Anterior vena cava (tissue), 1 donor: ENCODE measurements around the genes C2orf76 and RALB.

GRCh38 chr2:119255925-119256955, 32.6 kb downstream of the STEAP3 start:
- PRO-cap, result no peak

DNA sequence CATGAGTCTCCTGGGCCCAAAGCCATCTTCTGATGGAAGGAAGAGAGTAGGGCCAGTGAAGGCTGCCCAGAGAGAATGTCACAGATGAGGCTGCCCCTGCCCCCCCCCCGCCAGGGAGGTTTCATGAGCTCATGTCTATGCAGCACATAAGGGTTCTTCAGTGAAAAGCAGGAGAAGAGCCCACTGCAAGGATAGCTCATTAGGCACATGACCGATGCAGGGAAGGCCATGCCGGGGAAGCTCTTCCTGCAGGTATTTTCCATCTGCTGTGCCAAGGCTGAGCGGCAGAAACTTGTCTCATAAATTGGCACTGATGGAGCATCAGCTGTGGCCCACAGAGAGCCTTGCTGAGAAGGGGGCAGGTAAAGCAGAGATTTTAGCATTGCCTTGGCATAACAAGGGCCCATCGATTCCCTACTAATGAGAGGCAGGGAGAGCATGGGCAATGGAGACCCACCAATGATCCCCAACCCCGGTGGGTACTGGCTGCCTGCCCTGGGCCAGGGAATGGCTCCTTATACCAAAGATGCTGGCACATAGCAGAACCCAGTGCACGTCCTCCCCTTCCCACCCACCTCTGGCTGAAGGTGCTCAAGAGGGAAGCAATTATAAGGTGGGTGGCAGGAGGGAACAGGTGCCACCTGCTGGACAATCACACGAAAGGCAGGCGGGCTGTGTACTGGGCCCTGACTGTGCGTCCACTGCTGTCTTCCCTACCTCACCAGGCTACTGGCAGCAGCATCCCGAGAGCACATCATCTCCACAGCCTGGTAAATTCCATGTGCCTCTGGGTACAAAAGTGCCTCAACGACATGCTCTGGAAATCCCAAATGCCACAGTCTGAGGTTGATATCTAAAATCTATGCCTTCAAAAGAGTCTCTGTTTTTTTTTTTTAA, 41.3 kb downstream of the STEAP3 start:
- PRO-cap, result no peak

DNA sequence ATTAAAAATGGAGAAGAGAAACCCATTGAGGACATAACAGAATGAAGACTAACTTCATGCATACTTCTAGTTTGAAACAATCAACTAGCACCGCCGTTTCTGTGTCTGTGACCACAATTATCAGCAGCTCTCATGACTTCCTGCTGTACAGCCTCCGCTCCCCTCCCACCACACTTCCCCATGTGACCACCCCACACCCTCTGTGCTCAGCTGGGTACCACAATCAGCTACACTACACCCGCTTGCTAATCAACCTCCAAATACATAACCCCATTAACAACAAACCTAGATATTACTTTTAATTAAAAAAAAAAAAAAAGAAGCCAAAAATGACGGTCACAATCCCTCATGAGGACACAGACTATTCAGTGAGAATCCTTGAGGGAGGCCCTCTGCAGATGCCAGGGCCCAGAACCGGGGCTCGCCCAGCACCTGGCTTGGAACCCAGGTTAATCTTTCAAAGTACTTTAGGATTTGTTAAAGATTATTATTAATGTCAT, 27.3 kb downstream of the C2orf76 start:
- PRO-cap, result no peak

GRCh38 chr2:119366684-119366906, at the start of gene C2orf76:
TSS of gene C2orf76 (minus strand) at chr2:119366834.
- PRO-cap, result bidirectional peak, plus-strand start at chr2:119366991, minus-strand start at chr2:119366797

DNA sequence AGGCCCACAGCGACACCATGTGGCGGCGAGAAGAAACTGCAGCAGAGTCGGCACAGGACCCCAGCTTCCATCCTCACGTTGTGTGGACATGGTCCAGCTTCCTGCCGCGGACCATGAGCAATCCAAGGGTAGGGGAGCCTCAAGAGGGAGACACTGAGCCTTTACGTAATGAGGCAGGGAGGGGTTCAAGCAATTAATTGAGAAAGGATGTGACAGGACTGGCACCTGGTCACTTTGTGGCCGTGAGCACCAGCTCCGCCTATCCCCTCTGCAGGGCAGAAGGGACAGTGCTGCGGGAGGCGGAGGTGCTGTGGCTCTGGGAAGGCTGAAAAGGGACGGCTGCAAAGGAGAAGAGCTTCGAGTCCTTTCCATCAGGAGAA, 44.7 kb downstream of the TMEM37 start:
- PRO-cap, result no peak

DNA sequence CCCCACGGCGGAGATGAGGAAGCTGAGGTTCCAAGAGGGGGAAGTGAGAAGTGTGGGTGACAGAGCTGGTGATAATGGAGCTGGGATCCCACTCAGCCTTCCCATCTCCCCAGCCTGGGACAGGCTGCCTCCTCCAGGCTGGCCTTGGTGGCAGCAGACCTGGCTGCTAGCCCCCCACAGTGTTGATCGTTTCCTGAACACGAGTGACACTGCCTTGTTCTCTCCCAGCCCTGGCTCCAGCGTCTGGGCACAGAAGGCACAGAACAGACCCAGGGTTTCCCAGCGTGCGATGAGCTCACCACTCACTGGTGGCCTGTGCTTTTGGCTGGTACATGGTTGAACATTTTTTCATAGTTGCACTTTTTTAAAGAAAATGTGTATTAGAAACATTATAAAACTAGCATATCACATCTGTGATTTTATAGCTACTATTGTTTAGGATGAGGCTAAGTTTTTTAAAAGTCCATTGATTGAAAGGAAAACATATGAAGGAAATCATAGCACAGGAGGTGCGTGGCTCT, 40.9 kb downstream of the SCTR start:
- PRO-cap, result no peak

DNA sequence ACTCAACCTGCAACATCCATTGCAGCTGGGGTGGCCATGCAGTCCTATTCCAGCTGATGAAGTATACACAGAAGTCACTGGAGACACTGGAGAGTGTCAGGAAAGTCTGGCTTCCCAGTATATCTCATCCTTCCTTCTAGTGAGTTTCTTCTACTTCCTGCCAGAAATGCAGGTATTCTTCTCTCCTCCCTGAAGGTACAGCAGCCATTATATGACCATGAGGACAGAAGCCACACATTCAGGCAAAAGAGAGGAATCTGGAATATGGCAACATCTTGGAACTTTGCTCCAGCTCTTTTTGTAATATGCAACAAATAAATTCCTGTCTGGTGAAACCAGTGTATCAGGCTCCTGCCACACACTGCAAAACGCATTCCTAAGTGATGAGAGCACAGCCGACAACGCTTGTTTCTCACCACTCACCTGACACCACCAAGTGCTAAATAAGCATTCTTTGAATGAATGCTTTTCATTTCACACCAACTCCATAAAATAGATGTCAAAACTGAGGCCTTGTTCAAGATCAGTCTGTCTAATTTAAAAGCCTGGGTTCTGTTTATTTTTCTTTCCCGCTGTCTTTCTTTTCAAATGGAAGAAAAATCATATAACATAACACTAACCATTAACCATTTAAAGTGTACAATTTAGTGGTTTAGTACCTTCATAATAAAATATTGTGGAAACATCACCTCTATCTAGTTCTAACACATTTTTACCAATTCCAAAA, 32.2 kb downstream of the SCTR start:
- PRO-cap, result no peak

DNA sequence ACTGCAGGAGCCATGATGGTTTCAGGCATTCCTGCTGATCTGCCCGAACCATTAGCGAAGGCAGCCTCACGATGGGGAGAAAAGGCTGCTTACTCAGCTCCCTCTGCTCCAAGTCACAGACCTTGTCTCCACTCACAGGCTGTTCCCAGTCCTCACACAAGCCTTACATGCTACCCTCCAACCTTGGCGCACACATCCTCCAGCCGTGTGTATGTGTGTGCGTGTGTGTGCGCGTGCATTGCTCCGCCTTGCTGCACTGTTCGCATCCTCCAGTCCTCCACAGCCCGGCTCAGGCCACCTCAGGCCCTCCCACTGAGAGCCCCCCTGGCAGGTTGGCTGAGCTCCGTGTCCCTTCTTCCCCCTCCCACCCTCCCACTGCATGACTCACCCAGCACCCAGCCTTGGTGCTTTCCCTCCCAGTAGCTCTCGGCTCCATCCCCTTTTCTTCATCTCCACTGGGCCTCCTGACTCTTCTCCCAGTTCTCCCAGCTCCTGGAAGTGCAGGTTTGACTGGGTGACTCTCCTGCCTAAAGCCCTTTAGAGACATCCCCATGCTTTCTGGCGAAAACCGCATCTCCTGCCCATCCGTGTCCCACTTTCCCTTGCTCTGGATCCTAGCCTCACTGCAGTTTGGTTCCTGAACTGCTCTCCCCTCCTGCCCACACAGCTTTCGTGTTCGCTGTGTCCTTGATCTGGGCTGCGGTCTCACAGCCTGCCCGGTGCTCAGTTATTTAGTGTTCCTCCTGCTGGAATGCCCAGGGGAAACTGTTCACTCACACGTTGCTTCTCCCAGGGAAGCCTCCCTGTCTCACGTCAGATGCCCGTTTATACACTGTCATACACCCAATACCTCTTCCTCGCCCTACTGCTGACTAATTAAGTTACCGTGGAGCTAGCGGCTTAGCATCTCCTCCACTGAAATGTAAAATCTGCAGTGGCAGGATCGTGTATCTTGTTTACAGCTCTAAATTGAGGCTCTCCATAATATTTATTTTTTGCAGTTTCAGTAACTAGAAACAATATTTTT, 4.9 kb downstream of the TMEM177 start:
- PRO-cap, result no peak

DNA sequence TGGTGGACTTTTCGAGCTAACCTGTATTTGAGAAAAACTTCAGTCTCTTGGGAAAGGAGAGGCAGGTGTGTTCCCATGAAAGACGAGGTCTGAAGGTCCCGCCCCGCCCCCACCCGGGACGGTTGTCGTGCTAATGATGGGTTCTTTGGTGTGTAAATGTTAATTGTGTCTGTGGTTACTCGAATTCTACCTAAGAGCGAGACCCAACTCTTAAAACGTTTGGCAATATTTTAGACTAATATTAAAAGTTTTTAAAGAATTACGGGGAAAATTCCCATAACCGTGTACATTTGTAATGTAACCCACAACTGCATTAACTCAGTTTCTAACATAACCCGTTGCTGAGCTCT, 715 bp downstream of the EPB41L5 start:
- PRO-cap, result no peak

GRCh38 chr2:120067222-120067720, 54.4 kb downstream of the EPB41L5 start:
- PRO-cap, result no peak

- PRO-cap, result no peak
Observed at GRCh38 chr2:120216603-120217101, 6.5 kb downstream of the TMEM185B start.

GRCh38 chr2:120252751-120253648, at the start of gene RALB:
TSS of gene RALB (plus strand) at chr2:120252852.
- PRO-cap, result bidirectional peak, plus-strand start at chr2:120252958, minus-strand start at chr2:120252590

- PRO-cap, result no peak
Observed at GRCh38 chr2:120348966-120349337, 3.0 kb downstream of the INHBB start.

- PRO-cap, result unidirectional peak, plus-strand start at chr2:120442223
Observed at GRCh38 chr2:120441909-120442596, 96.1 kb downstream of the INHBB start.

DNA sequence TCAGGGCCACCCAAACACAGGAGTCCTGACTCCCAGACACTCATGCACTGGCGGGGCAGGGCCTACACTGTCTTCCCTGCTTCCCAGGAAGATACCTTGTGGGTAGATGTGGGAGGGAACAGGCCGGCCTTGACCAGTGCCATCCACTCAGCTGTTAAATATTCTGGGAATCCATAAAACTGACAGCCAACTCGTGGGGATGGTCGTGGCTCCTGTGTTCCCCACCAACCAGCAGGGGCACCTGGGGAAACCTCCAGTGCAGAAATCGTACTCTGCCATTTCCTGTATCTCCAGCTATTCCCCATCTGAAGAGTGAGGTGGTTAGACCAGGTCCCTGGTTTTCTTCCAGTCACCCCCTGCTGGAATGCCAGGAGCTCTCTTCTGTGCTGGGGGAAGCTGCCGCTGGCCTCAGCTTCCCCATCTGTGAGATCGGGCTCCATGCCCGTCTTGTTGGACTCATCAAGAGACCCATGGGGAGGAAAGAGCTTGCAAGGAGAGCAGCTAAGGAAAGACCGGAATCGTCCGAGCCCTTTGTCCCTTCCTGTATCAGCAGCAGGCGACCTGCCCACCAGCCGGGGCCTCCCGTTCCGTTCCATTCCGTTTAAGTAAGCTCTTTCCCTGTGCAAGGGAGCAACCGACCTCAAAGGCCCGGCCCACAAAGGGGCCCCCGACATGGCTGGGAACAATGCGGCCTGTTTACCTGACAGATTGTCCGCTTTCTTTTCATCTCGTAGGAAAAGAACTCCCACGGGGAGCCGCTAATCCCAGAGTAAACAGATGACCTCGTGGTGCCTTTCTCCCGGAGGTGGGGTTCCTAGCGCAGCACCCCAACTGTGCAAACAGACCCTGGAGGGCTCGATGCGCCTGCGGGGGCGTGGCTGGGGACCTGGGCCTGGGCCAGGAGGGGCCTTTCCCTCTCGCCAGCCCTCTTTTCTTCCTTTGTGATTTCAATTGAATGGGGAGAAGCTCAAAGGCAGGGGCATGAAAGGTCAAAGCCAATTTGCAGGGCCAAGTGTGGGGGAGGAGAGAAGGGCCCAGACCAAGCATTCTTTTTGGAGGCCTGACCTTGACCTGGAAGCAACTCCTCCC, 119.9 kb downstream of the INHBB start:
- PRO-cap, result no peak

GRCh38 chr2:120545824-120546709, 189.6 kb upstream of the GLI2 start:
- PRO-cap, result unidirectional peak, plus-strand start at chr2:120546591

GRCh38 chr2:121221069-121221612, 63.9 kb downstream of the TFCP2L1 start:
- PRO-cap, result no peak

DNA sequence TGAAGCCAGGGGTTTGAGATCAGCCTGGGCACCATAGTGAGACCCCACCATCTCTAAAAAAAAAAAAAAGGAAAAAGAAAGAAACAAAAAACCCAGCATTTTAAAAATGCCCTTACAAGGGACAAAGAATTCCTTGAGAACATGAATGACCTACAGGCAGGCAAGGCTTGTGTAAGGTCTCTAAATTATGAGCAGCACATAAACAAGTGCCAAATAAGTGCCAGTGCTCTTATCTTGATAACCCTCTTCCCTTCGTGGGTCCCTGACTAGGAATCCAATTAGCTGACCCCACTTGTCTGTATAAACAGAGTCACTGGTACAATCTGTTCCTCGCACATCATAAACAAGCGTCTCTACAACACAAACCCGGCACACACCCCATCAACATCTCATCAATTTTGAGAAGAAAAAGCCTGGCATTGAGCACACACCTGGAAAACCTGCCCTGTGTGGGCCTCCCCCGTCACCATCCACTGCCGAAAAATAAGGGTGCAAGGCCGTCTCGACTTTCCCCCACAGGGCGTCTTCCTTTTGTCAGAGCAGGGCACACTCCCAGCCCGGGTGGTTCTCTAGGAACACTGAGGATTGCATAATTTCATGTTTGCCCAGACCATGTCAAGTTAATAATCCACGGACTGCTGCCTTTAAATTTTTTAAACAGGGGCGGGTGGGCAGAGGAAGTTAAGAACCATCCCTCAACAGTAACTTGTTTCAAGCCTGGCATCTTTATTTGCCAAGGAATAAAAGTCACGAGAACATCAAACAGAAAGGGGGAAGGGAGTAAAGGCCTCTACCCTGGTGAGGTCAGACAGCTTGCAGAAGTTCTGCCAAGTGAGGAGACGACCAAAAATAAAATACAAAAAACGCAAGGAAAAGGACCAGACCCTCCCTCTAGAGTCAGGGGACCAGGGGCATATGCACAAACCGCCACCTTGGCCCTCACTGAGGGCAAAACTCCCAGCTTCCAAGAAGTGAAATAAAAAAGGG, 2.2 kb downstream of the TFCP2L1 start:
- PRO-cap, result no peak

- PRO-cap, result no peak
Observed at GRCh38 chr2:121469590-121470376, 179.5 kb downstream of the CLASP1 start.

GRCh38 chr2:121529778-121531009, 119.1 kb downstream of the CLASP1 start:
- PRO-cap, result bidirectional peak, plus-strand start at chr2:121530880, minus-strand start at chr2:121530617; bidirectional peak, plus-strand start at chr2:121531028, minus-strand start at chr2:121530970